ENCODE measurements around the genes OPN5, RHAG and IL17A.

- PRO-cap, 4 experiments, result no peak in any of the 4 experiments
- RAMPAGE, long total RNA, 2 experiments, result no peak in any of the 2 experiments
These were observed 151.9 kb upstream of the RUNX2 start for GRCh38 chr6:45176210-45176622.

- PRO-cap, 4 experiments, result no peak in any of the 4 experiments
- RAMPAGE, long total RNA, 2 experiments, result no peak in any of the 2 experiments
These were observed 178.3 kb upstream of the SUPT3H start for GRCh38 chr6:45555782-45556724.

- PRO-cap, 4 experiments, result no peak in any of the 4 experiments
- RAMPAGE, long total RNA, 2 experiments, result no peak in any of the 2 experiments
These were observed 56.1 kb downstream of the CLIC5 start for GRCh38 chr6:45959365-45960056.

DNA sequence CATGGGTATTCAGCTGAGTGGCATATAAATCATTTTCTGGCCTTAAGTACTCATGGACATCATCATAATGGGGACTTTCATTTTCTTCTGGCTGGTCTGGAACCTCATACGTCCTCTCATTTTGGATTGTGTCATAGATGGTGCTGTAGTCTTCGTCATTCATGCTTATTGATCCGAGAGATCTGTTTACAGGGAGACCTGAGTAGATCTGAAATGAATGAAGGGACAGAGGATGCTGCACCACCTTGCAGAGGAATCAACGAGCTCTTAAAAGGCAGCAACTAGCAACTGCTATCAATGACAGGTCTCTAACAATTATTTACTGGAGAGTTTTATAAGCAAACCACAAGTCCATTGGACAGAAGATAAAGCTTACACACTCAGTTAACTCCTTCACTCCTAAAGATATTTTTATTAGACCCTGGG, 49.7 kb upstream of the ENPP4 start:
- PRO-cap, 4 experiments, result no peak in any of the 4 experiments
- RAMPAGE, long total RNA, 2 experiments, result no peak in any of the 2 experiments

DNA sequence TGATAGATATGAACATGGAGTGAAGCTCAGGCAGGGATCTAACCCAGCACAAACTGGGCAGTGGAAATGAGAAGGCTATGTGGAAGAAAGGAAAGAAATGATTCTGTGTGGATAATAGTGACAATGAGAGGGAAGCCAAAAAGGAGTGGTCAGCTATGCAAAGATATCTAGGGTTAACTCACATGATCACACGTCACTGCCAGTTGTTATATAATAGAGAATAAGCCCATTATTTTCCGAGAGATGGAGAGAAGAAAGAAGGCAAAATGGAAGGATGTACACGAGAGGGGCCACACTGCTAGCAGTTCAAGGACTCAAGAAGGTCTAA, 18.7 kb upstream of the RCAN2 start:
- PRO-cap, 4 experiments, result no peak in any of the 4 experiments
- RAMPAGE, long total RNA, 2 experiments, result no peak in any of the 2 experiments

DNA sequence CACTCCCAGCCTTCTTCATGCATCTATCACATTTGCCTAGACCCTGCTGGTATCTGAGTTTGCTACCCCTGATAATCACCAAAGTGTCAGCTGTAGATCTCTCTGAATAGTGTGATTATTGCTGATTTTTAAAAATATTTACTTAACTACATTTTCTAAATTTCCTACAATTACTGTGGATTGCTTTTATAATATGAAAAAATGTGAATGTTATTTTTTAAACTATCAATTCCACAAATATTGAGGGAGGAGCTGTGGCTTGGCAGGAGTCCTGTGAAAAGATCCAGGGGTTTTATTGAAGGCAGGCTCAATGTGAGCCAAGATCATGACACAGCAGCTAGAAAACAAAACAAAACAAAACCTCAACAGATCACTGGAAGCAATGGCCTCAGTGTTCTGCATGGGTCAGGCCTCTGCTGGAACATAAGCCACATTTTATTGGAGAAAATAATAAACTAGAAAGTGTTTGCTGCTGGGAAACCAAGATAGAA, 19.3 kb upstream of the RCAN2 start:
- PRO-cap, 4 experiments, result no peak in any of the 4 experiments
- RAMPAGE, long total RNA, 2 experiments, result no peak in any of the 2 experiments

- PRO-cap, 4 experiments, result no peak in any of the 4 experiments
- RAMPAGE, long total RNA, 2 experiments, result no peak in any of the 2 experiments
These were observed 38.9 kb downstream of the MEP1A start for GRCh38 chr6:46832182-46832385.

DNA sequence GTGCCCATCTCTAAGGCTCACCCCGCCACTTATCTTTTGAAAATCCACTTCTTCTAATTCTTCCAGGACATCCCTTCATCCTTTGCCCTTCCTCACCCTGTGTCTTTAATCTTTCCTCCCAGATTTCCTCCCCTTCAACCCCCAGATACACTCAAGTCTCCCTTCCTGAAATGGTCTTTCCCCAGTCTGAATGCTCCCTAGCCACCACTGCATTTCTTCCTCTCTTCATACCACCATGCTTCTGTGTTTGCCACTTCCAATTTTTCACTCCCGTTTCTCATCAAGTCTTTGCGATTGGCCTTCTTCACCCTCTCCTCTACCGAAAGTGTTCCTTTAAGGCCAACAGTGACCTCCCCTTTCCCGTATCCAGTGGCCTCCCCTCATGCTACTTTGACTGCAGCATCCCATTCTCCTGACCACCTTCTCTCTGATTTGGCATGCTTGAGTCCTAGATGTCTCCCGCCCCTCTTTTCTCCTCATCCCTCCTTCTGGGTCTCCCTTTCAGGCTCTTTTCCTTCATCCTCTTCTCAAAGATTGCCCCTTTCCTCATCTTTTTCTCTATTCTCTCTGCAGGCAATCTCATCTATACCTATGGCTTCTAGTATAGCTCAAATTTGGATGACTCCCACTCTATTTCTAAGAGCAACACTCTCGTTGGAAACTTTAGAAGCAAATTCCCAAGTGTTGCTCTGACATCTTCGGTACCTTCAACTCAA, 48.5 kb downstream of the ADGRF5 start:
- PRO-cap, 4 experiments, result no peak in any of the 4 experiments
- RAMPAGE, long total RNA, 2 experiments, result no peak in any of the 2 experiments

DNA sequence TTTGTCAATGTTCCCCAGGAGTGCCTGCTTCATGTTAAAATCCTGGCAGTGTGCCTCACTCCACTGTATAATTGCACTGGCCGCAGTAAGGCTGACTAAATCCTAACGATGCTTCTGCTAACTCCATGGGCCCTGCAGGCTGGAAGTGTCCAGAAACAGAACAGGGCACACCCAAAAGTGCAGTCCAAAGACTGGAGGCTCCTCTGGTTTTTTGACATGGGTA, 41.5 kb upstream of the ADGRF1 start:
- PRO-cap, 4 experiments, result no peak in any of the 4 experiments
- RAMPAGE, long total RNA, 2 experiments, result no peak in any of the 2 experiments

DNA sequence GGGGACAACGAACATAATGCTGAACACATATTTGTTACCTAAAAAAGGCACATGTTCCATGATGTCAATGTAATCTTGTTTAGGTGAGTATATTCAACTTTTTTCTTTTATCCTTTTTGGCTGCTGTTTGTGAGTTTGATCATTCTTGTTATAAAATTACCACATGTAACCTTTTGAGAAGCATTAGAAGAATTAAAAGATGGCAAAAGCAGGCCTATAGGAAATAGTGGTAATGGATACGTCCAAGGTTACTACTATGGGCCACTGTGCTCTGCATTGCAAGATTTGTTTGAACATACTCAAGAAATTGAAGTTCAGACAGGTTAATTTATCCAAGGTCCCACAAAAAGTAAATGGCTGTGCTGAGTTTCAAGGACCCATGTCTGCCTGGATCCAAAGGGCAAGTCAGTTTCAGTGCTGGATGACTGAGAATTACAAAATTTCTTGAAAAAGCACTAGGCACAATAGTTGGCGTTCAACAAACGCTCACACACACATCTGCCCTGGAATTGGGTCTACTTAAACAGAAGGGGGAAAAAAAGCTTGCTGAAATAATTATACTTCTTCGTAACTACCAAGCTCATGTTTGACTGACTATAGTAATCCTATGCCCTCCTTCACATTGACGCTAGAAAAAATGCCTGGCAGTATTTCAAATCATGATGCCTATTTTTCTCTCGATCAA, 967 bp upstream of the CD2AP start:
- PRO-cap, 4 experiments, result peak in 4 of 4 experiments; most common plus-strand start position 464 of the sequence (in 4)
- RAMPAGE, long total RNA, 2 experiments, result no peak in any of the 2 experiments

DNA sequence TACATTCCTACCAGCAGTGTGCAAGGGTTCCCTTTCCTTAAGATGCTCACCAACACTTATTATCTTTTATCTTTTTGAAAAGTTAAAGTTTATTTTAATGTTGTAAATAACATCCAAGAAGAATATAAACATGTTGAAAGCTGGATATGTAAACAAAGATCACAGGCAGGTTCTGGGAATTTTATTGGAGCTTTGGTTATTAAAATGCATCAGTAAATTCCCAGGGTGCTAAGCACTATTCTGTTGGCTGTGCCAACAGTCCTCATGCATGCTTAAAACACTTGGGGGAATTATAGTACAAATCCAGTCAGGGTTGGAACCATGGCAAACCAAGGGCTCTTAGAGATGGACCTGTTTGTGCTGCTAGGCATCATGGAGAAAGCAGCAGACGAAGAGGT, 101.5 kb upstream of the ADGRF4 start:
- PRO-cap, 4 experiments, result no peak in any of the 4 experiments
- RAMPAGE, long total RNA, 2 experiments, result no peak in any of the 2 experiments

DNA sequence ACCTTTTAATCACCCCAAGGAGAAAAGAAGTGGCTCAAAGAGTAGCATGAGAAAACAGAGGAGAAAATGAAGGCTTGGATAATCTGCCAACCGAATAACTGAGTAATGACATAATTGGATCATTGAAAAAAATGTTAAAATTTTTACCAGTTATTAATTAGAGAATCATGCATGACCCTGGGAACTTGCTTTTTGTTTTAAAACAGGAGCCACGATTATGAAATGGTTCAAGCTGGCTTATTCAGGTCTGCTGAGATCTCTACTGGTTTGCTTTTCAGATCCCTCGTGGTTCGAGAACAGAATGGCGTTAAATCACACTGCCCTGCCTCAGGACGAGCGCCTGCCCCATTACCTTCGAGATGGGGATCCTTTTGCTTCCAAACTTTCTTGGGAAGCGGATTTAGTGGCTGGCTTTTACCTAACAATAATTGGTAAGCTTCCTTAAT, at the start of gene OPN5:
Gene OPN5 (plus strand): TSS at position 267 of the 446 bp plus-strand sequence.
- PRO-cap, 4 experiments, result no peak in any of the 4 experiments
- RAMPAGE, long total RNA, 2 experiments, result no peak in any of the 2 experiments

DNA sequence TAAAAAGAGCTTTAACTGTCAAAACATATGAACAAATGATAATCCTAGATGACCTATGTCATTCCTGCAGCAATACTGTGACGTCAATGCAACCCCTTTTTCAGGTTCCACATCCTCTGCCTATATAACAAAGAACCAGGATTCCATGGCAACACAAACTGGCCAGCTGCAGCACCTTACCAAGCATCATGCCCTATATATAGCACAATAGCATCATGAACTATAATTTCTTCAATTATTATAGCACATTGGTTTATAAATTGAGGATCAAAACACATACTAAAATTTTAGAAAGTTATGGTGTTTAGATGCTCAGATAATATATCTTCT, 615 bp upstream of the PTCHD4 start:
- PRO-cap, 4 experiments, result no peak in any of the 4 experiments
- RAMPAGE, long total RNA, 2 experiments, result no peak in any of the 2 experiments

DNA sequence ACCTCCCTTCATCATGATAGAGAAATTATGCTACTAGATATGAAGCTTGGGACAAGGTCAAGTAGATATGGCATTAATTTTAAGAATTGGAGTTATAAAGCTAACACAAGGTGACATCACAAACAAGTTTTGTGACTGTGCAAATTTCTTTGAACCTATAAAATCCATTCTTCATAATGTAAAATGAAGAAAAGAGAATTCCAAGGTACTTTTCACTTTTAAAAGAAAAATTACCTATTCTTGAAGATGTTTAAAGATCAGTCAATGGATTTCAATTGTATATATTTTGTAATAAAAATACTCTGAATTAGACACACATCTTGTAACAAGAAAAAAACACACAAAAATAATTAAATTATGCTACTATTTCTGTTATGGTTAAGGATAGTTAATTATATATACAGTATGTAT, 604.3 kb upstream of the PTCHD4 start:
- PRO-cap, 4 experiments, result no peak in any of the 4 experiments
- RAMPAGE, long total RNA, 2 experiments, result no peak in any of the 2 experiments

DNA sequence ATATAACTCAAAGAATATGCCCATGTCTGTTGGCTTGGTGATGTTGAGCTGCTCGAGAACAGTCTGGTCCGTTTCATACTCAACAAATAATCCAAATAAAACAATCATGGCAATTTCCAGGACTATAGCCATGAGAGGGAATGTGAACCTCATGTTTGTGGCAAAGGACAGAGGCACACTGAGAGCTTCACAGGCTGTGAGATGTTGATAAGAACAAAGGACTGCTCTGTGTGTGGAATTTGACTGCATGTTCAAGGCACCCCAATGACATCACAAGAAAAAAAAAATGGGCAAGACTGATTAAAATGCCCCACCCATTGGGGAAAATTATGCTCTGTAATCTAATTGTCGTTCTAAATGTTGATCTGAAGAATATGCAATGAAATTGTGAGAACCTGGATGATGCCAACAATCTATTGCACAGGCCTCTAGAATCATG, at the start of gene RHAG:
Gene RHAG (minus strand): TSS at position 180 of the 439 bp plus-strand sequence.
- PRO-cap, 4 experiments, result no peak in any of the 4 experiments
- RAMPAGE, long total RNA, 2 experiments, result no peak in any of the 2 experiments

GRCh38 chr6:50819312-50820226, 898 bp downstream of the TFAP2B start:
- PRO-cap, 4 experiments, result no peak in any of the 4 experiments
- RAMPAGE, long total RNA, 2 experiments, result no peak in any of the 2 experiments

GRCh38 chr6:50822110-50822814, 3.6 kb downstream of the TFAP2B start:
- PRO-cap, 4 experiments, result no peak in any of the 4 experiments
- RAMPAGE, long total RNA, 2 experiments, result no peak in any of the 2 experiments

DNA sequence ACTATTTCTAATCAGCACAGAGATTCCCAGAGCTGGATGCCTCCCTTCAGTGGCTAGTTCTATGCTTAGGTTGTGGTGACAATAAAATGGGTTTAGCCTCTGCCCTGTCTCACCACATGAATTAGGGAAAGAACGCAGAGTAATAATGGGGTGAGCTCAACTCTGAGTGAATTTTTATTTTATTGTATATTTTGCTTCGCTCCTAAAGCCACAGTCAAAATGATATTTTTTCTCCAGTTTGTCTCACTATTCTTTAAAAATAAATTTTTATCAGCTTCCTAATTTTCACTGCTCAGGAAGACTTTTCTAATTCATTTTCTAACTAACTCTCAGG, 142.2 kb downstream of the TFAP2B start:
- PRO-cap, 4 experiments, result no peak in any of the 4 experiments
- RAMPAGE, long total RNA, 2 experiments, result no peak in any of the 2 experiments

GRCh38 chr6:52186199-52186647, at the start of gene IL17A:
Gene IL17A (plus strand): TSS chr6:52186375.
- PRO-cap, 4 experiments, result no peak in any of the 4 experiments
- RAMPAGE, long total RNA, 2 experiments, result no peak in any of the 2 experiments

- PRO-cap, 4 experiments, result no peak in any of the 4 experiments
- RAMPAGE, long total RNA, 2 experiments, result no peak in any of the 2 experiments
These were observed 16.7 kb downstream of the MCM3 start for GRCh38 chr6:52267770-52268286.